ENCODE measurements around a stretch of chr21.

- PRO-cap = unidirectional peak, plus-strand start at chr21:34074073
Observed at GRCh38 chr21:34073774-34074304, 461 bp downstream of the MRPS6 start.

GRCh38 chr21:34128010-34128590 is 54.7 kb downstream of the MRPS6 start:
- PRO-cap = no peak

DNA sequence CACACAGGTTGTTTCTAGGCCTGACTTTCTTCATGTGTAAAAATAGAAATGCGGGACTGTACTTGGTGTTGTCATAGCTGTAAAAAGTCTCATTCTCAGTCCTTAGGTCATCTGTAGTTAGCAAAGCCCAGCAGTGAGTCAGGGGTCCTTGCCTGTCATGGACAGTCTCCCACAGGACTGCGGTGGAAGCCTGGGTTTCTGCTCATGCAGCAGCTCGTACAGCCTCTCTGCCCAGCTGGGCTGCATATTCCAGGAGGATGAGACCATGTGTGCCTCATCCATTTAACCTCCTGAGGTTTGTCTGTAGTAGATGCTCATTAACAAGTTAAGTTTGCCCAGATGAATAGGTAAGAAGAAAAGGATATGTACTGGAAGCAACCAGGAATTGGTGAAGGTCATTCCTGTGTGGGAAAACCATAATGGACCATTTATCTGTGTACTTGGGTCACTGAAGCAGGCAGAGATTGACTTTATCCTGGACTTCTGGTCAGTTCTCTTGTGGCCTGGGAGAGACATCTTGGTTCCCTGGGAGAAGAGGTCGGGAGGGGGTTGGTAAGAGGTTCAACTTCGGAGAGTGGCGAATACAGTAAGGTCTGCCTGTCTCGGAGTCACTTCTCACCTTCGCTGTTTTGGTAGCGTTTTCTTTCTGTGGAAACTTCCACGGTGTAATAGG is 58.4 kb downstream of the MRPS6 start:
- PRO-cap = no peak

- PRO-cap = no peak
Observed at GRCh38 chr21:34200856-34201796, 127.7 kb downstream of the MRPS6 start.

DNA sequence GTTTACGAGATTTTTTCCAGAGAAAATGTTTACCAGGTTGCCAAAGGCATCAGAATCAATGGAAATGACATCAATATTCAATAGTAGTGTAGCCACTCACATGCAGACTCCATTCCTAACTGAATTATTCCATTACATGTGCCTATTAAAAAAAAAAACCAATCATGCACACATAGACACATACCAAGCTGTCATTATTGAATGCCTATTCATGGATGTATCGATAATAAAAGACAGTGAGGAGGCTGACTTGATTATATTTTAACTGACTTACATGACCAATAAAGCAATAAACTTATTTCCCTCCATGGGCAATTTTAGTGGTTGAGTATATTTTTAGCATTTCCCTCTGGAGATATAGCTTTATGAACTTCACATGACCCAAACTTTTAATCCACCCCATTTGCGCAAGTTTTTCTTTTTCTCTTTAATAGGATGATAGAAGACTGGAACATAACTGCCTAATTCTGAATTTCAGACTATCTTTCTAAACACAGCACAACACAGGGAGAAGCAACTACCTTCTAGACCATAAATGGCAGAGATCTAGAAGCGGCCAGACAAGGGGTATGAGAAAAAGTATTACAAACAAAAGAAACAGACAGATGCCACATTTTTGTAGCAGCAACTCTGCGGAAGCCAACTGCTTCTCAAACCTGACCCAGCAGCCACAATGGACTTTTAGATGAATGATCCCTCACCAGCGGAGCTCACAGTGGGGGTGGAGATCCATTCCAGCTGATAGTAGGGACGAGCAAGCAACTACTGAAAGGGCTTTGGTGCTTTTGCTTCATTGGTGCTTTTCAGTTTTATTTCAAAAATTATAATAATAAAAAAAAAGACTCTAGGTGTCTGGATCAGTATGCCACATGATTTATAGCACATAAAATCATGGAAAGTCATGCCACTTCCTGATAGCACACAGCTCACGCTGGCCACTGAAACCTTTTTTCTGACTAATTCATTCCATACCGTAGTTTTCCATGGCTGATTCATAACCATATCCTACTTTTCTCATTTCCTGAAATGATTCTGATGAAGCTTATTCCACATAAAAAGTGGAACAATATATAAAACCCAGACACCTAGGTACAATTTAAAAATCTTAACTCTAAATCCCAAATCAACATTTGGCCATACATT is 40.9 kb upstream of the KCNE1 start:
- PRO-cap = no peak

GRCh38 chr21:34726504-34727109 is 57.8 kb downstream of the CLIC6 start:
- PRO-cap = no peak

- PRO-cap = no peak
Observed at GRCh38 chr21:34790893-34791728, 122.3 kb downstream of the CLIC6 start.

GRCh38 chr21:34794789-34795449 is 126.1 kb downstream of the CLIC6 start:
- PRO-cap = no peak

GRCh38 chr21:34795450-34796285 is 126.9 kb downstream of the CLIC6 start:
- PRO-cap = no peak

DNA sequence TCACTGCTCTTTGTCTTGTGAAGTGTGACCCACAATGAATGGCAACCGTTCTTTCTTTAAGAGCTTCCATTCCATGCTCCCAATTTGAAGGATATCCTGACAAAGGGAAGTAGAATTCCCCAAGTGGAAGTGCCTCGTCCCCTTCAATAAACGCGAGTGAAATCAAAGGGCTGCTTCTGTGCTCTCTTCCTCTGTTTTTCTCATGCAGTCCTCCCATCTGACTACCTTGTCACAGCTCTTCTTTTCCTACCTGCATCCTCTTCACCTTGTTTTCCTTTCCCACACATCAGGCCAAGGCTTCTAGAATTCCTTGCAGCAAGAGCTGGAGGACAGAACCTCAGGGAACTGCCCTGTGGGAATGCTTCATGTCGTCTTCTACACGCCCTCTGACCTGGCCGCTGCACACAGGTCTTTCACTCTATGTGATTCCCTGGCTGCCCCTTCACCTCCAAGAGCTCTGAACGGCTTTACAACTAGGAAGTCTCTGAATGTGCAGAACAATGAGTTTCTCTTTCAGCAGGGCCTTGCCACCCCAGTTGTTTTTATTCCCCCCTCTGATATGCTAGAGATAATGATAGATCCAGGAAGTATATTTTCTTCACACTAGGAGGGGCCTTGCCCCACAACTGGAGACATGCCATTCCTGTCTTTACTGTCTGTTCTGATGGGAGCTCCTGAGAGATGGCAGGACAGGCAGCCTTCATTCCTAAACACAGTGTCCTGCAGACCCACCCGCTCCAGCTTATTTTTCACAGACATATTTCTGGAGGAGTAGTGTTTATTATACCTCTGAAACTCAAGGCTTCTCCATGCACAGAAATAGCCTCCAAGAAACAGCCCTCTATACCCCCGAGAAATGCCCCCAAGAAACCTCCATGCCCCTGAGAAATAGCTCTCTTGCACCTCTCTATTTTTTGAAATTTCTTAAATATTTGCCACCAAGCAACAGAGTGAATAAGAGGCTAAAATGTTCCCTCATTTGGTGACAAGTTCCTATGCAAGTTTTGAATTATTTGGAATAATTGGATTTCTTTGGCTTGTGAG is 142.7 kb downstream of the CLIC6 start:
- PRO-cap = no peak

DNA sequence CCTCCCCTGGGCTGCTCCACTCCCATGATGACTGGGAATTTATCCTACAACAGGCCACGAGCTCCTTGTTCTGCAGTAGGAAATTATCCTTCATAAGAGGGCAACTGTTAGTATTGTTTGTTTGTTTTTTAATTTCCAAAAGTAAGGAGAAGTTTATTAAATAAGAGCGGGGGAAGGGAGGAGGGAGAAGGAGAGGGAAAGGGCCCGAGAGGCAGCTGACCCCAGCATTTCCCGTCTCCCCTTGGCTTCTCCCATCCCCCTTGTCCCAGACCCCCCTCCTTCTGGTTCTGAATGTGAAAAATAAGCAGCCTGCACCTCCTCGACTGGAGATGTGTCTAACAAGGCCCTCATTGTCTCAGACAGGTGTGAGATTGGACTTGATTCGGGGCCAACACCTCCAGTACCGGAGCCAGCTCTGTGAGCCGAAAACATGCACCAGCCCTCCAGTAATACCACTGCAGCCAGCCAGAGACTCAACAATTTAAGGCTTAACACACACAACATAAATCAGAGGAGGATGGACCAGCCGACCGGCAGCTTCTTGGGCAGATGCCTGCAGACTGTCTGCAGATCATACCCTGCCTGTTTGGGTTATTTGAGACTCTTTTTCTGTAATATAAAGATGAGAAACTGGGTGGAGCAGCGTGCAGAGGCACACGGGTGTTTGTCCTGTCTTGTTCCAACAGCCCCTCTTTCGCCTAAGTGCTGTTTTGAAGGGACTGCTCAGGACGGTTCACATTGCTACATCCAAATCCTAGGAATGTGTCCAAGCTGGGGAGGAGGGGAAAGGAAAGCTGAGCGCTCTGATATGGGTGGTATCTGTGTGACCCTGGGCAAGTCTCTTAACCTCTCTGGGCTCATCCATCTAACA is 149.6 kb downstream of the CLIC6 start:
- PRO-cap = no peak

- PRO-cap = no peak
Observed at GRCh38 chr21:34845429-34846132, 176.8 kb downstream of the CLIC6 start.

DNA sequence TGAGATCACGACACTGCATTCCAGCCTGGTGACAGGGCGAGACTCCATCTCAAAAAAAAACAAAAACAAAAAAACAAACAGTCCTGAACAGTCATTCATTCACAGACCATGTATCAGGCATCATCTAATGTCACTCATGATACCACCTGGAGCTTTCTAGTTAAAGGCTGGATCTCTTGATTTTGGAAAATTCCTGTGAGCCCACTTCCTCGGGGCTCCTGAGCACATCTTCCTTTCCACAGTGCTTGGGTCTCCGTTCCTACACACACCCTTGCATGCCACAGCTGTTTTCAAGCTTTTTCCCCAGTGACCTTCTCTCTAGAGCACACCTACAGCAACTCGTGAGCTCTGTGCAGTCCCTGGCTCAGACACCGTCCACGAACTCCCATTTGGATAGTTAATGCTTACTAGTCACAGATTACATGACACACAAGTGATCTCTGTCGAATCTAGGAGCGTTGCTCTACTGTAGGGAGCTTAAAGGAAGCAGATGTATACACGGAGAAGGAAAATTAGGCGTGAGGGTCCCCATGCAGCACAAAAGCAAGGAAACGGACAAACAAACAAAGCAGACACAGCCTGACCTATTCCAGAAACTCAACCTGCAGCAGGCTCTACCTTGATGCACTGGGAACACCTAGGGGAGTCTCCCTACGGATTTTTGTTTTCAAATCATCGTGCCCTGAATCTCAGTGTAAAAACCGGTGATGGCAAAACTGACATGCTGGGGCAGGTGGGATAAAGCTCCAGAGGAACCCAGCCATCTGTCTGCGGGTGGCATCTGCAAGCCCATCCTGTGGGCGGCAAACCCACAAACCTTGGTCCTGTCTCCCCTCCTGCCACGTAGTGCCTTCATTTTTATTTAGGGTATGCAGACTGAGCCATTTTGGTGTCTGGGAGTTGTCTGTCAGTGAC is 177.9 kb downstream of the RUNX1 start:
- PRO-cap = no peak

- PRO-cap = no peak
Observed at GRCh38 chr21:34885812-34886632, 163.1 kb downstream of the RUNX1 start.

DNA sequence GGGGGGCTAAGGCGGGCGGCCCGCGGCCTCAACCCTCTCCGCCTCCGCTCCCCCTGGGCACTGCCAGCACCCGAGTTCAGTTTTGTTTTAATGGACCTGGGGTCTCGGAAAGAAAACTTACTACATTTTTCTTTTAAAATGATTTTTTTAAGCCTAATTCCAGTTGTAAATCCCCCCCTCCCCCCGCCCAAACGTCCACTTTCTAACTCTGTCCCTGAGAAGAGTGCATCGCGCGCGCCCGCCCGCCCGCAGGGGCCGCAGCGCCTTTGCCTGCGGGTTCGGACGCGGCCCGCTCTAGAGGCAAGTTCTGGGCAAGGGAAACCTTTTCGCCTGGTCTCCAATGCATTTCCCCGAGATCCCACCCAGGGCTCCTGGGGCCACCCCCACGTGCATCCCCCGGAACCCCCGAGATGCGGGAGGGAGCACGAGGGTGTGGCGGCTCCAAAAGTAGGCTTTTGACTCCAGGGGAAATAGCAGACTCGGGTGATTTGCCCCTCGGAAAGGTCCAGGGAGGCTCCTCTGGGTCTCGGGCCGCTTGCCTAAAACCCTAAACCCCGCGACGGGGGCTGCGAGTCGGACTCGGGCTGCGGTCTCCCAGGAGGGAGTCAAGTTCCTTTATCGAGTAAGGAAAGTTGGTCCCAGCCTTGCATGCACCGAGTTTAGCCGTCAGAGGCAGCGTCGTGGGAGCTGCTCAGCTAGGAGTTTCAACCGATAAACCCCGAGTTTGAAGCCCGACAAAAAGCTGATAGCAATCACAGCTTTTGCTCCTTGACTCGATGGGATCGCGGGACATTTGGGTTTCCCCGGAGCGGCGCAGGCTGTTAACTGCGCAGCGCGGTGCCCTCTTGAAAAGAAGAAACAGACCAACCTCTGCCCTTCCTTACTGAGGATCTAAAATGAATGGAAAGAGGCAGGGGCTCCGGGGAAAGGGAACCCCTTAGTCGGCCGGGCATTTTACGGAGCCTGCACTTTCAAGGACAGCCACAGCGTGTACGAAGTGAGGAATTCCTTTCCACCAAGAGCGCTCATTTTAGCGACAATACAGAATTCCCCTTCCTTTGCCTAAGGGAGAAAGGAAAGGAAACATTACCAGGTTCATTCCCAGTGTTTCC is 158.2 kb downstream of the RUNX1 start:
- PRO-cap = no peak

GRCh38 chr21:35034698-35035094 is 14.4 kb downstream of the RUNX1 start:
- PRO-cap = no peak

- PRO-cap = no peak
Observed at GRCh38 chr21:35045376-35046098, 3.6 kb downstream of the RUNX1 start.

DNA sequence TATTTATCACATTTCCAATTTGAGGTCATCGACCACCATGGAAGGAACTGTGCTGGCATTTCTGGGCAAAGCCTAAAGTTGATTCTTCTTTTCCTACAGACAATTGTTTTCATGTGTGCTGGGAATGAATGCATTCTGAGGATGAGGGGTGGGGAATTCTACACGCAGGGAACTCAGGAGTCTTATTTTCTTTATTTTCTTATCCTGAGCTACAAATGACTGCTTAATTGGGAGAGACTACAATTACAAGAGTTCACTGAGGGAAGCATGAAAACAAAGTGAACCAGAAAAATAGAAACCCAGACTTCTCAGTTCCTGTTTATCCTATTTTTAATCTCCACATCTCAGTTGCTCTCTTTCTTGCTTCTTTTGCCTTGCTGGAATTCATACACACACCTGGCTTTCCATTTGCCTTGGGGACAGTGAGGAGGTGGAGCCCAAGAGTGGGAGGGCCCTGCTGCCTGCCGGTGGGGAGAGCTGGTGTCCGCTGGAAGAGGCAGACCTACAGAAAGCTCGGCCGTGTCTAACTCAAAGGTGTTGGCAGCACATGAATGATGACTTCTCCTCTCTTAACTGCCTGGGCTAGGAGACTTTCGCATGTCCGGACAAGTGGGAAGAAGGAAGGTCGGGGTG is 156.9 kb upstream of the RUNX1 start:
- PRO-cap = no peak

- PRO-cap = no peak
Observed at GRCh38 chr21:35469019-35469503, 420.0 kb upstream of the RUNX1 start.

DNA sequence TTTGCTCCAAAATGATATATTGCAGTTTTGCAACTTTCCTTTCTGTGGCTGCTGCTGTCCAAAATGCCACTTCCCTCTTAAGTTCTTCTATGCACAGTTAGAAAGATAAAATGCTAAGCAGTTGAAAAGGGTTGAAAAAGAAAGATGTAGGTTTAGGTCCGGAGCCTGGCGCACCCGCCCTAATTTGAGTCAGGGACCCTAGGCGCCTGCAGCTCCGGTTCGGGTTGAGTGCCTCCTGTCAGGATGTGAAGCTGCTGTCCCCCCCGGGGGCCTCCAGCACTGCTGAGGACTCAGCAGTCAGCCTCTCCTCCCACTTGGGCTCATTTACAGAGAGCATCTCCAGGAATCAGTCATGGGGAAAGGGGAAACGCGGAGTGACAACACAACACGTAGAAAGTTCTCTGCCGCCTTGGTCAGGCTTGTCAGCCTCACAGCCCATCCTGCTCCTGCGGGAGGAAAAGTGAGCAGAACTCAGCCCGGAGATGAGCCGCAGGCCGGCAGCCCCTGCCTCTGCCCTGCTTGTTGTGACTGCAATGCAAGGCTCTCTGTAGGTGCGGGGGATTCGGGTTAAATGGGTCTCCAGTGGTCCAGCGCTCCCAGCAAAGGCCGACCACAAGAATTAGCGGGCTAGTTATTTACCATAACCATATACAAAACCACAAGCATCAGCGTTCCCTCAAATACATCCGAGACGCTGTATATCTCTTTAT is 479.5 kb upstream of the RUNX1 start:
- PRO-cap = unidirectional peak, plus-strand start at position 353 of the sequence